Choroid plexus epithelial cell (primary cell): ENCODE measurements around the gene CLRN3.

DNA sequence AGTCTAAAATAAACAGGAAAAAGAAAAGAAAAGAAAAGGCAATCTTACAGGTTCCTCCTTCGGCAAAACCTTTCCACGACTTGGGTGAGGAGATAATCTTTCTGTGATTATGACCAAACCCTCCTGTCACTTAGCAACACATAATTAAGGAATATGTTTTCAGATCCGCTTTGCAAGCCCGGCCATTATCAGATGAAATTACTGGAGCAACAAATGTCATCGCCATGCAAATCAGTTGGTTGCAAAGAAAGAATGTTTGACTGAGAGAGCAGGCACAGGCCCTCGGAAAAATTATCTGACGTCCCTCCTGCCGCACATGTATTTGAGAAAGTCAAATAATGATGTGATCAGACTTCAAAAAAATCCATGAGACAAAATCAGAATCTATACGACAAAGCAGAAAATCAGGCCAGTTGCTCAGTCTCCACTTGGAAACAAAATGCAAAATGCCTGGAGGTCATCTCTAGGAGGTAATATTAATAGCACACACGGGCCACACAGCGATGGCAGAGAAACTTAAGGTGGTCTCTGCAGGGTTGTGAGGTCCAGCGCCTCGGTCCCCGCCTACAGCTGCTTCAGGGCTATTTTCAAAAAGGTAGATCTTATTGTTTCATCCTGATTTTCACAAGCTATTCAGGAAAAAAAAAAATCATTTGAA, 3.2 kb downstream of the CTBP2 start:
- RRBS, result no CpG with 5 or more reads among the region's 14 CpGs

DNA sequence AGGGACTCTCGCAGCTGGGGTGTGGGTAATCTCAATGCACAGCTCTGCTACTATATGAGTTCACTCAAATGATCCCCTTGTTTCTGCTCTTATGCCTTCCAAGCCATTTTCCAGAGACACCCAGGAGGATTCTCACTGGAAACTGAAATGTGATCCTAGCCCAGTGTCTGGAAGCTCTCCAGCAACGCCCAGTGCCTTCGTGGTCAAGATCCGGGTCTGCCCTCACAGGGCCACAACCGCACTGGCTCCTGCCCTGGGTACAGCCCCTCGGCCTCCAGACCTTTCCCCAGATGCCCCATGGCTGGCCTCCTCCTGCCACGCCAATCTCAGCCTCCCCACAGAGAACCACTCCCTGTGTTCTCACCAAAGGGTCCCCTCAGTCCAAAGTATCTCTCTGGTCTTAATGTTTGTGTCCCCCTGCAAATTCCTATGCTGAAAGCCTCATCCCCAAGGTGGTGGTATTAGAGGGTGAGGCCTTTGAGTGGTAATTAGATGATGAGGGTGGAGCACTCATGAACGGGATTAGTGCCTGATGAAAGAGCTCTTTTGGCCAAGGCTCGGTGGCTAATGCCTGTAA, 57.9 kb upstream of the CTBP2 start:
- RRBS, result no CpG with 5 or more reads among the region's 9 CpGs

- RRBS, result no CpG with 5 or more reads among the region's 14 CpGs
Measured at GRCh38 chr10:125134965-125135522, 107.2 kb upstream of the CTBP2 start.

DNA sequence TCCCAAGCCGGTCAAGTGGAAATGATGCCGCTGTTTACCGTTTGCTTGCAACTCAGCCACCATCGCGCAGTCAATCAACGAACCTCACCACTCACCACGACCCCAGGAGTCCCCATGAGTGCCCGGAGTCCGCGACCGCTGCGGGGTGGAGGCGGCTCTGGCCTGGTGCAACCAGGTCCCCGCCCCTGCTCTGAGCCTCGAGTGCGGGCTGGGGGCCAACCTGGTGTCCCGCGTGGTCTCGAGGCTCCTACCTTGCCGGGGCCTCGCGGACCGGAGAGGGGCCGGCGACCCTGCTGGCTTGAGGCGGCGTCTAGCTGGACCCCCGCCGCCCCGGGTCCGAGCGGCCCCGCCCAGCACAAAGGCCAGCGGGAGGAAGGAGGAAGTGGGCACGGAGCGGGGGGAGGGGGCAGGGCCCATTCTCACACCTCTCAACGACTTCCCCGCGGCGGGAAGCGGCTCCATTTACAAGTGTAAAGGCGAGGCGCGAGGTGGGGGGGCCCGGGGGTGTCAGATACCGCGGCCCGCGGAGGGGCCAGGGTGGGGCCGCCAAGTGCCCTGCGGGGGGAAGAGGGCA, 123.7 kb upstream of the CTBP2 start:
- RRBS, result 25% methylated on average over 7 of the region's 51 CpGs

- RRBS, result under 1% methylated on average over 15 of the region's 35 CpGs
Measured at GRCh38 chr10:125161736-125162046, 133.8 kb upstream of the CTBP2 start.

DNA sequence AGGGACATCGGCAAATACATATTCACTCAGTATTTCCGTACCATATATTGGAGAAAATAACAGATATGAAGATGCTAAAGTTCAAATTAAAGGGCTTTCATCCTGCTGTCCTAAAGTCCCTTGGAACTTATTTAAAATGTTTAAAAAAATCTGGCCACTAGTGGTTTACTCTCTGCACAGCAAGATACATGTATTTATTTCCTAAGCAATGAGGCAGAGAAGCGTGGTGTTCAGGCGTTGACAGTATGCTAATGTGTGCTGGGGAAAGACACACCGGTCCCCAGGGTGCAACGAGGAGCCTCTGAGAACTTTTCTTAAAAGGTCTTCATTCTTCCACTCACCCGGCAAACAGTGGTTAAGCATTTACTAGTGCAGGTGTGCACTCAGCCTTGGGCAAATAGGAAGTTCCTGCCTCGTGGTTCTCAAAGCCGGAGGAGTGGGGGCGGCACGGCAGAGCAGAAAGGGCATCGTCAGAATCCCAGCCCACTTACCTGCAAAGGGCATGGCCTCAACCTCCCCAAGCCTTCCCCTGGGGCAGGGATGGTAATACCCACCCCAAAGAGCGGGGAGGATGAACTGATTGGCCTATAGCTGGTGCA, 316.7 kb upstream of the CTBP2 start:
- RRBS, result 56% methylated on average over 3 of the region's 13 CpGs

DNA sequence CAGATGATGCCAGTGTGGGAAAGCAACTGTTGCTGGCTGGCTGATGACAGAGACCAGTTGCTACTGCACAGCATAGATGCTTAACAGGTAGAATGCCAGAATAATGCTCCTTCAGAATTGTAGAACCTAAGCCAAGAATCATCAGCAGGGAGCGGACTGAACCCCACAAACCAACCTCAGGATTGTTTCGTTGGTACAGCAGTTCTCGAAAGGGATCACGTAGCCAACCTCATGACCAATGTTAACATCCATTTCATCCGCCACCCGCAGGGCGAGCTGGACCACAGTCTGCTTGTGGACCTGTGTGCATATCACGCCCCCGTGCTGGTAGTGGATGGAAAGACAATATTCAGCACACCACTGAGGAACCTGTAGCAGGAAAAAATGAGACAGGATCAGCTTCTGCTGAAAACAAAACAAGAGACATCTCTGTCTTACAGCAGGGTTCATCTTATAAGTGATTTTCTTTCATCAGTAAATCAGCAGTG, 14.2 kb downstream of the DHX32 start:
- RRBS, result no CpG with 5 or more reads among the region's 9 CpGs

GRCh38 chr10:126315795-126316233, 72.5 kb downstream of the ADAM12 start:
- RRBS, result no CpG with 5 or more reads among the region's 8 CpGs

DNA sequence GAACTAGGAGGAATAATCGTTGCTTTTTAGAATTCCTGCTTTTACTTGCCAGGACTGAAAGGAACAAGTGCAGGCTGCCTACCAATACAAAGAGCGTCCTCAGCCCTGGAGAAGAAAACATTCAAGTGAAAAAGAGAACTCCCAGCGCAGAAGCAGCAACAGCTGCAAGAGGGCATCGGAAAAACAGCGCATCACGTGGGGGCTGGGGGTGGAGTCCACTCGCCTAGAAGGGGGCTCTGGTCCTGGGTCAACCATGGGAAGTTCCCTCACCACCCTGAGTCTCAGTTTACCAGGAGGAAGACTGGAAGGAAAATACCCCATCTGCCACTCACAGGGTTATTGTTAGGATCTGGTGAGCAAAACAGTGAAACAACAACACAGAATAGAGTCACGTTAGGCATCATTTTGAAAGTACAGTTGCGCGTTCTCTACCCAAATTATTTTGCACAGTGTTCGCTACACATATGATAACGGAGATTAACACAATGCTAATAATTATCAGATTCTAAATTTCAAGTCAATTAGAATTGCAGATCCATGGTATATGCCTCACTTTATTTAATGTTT, 512 bp upstream of the C10orf90 start:
- RRBS, result no CpG with 5 or more reads among the region's 12 CpGs

- RRBS, result no CpG with 5 or more reads among the region's 28 CpGs
Measured at GRCh38 chr10:126881736-126882591, 23.3 kb upstream of the DOCK1 start.

DNA sequence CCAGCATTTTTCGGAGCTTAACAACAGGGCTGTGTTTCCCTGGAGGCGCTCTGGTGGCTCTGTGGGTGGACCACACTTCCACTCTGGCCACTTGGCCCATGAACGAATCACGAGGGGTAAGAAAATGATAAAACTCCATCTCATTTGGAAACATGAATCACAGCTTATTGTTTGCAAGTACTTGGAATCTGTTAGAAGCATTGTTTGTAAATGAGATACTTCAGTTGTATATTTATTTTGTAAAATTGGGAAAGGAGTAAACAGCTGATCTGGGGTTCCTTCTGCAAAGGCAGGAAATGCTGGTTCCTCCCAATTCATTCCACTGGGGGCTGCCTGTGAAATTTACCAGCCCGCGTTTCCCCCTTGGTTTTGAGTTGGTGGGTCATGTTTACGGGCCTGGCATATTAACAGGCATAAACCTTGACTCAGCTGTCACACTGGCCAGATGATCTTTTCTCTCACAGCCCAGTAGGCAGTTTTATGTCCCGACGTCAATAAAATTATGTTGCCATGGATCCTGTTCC, 3.2 kb downstream of the DOCK1 start:
- RRBS, result no CpG with 5 or more reads among the region's 9 CpGs

DNA sequence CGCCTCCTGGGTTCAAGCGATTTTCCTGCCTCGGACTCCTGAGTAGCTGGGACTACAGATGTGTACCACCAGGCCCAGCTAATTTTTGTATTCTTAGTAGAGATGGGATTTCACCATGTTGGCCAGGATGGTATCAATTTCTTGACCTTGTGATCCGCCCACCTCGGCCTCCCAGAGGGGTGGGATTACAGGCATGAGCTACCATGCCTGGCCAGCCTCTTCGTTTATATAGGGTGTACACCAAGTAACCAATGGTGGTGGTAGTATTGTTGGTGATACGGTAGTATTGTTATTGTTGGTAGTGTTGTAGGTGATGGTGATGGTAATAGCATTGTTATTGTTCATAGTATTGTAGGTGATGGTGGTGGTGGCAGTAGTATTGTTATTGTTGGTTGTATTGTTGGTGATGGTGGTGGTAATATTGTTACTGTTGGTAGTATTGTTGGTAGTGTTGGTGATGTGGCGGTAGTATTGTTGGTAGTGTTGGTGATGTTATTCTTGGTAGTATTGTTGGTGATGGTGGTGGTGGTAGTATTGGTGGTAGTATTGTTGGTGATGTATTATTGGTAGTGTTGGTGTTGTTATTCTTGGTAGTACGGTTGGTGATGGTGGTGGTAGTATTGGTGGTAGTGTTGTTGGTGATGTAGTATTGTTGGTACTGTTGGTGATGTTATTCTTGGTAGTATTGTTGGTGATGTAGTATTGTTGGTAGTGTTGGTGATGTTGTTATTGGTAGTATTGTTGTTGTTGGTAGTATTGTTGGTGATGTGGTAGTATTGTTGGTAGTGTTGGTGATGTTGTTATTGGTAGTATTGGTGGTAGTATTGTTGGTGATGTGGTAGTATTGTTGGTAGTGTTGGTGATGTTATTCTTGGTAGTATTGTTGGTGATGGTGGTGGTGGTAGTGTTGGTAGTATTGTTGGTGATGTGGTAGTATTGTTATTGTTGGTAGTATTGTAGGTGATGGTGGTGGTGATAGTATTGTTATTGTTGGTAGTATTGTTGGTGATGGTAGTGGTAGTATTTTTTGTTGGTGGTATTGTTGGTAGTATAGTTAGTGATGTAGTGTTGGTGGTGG, 47.0 kb downstream of the DOCK1 start:
- RRBS, result no CpG with 5 or more reads among the region's 9 CpGs

GRCh38 chr10:127392669-127393167, 156.4 kb upstream of the NPS start:
- RRBS, result no CpG with 5 or more reads among the region's 19 CpGs

- RRBS, result no CpG with 5 or more reads among the region's 7 CpGs
Measured at GRCh38 chr10:127834092-127834610, 58.6 kb downstream of the CLRN3 start.

- RRBS, result no CpG with 5 or more reads among the region's 4 CpGs
Measured at GRCh38 chr10:127889624-127890137, 3.1 kb downstream of the CLRN3 start.

- RRBS, result no CpG with 5 or more reads among the region's 4 CpGs
Measured at GRCh38 chr10:127892625-127893457, at the start of gene CLRN3. CLRN3 (minus strand) TSS chr10:127892941.

DNA sequence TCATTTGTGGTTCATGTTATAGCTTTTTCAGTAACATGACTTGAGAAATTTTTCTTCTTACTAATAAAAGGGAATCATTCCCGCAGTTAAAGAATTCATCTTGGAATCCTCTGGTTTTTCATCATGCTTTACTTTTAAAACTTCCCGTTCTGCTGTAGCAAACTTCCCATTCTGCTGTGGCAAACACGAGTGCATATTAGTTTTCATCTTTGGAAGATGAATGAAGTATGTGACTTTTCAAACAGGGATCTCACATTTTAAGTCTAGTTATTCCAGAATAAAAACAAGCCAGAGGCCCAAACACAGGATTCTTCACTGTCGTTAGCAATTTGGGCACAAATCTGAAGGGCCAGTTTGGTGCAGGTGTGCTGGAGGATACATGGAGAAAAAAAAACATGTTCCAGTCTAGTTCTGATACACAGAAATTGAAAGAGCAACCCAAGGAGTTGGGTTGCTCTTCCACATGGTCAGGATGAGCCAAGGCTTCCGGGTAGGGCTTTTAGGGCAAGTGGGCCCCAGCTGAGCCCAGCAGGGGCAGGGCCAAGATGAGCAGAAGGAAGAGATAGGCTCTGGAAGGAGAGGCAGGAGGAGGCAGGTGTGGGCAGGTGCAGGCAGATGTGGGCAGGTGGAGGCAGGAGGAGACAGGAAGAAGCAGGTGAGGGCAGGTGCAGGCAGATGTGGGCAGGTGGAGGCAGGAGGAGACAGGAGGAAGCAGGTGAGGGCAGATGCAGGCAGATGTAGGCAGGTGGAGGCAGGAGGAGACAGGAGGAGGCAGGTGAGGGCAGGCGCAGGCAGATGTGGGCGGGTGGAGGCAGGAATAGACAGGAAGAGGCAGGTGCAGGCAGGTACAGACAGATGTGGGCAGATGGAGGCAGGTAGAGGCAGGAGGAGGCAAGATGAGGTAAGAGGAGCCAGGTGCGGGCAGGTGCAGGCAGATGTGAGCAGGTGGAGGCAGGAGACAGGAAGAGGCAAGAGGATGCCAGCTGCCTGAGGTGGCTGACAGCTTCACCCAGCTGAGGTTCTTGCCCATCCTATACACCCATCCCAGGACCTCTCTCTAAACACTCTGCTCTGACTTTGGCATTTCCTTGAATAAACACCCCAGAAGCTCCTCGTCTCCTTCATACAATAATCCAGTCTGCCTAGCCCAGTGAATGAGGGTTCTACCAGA, 32.7 kb downstream of the PTPRE start:
- RRBS, result no CpG with 5 or more reads among the region's 9 CpGs

DNA sequence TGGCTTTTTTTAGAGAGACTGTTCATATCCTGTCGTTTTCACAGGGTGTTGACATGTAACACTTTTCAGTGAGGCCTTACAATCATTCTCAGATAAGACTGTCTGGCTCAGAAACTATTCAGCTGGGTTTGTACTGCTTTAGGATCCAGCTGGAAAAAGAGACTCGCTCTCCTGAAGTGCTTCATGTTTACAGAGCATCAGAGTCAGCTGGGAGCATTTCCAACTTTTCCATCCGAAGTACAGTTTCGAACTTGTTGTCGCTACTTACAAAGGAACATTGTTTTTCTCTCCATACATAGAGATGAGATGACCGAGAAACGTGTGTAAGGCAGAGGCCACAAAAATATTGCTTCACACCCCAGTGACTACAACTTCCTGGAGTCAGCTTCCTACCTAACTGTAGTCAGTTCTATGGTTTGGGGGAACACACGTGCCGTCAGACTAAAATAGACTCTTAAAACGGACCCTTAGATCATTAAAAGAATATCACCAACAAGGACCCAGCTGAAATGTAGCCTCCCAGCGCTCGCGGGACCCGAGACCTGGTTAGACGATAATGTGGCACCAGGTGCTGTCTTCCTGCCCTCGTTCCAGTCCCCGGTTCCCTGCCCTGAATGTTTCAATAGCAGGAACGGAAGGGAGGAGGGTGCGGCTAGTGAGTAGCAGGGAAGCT, 78.0 kb downstream of the MKI67 start:
- RRBS, result no CpG with 5 or more reads among the region's 19 CpGs

- RRBS, result no CpG with 5 or more reads among the region's 16 CpGs
Measured at GRCh38 chr10:128049504-128050659, 76.3 kb downstream of the MKI67 start.